ENCODE measurements around a stretch of chr6.

DNA sequence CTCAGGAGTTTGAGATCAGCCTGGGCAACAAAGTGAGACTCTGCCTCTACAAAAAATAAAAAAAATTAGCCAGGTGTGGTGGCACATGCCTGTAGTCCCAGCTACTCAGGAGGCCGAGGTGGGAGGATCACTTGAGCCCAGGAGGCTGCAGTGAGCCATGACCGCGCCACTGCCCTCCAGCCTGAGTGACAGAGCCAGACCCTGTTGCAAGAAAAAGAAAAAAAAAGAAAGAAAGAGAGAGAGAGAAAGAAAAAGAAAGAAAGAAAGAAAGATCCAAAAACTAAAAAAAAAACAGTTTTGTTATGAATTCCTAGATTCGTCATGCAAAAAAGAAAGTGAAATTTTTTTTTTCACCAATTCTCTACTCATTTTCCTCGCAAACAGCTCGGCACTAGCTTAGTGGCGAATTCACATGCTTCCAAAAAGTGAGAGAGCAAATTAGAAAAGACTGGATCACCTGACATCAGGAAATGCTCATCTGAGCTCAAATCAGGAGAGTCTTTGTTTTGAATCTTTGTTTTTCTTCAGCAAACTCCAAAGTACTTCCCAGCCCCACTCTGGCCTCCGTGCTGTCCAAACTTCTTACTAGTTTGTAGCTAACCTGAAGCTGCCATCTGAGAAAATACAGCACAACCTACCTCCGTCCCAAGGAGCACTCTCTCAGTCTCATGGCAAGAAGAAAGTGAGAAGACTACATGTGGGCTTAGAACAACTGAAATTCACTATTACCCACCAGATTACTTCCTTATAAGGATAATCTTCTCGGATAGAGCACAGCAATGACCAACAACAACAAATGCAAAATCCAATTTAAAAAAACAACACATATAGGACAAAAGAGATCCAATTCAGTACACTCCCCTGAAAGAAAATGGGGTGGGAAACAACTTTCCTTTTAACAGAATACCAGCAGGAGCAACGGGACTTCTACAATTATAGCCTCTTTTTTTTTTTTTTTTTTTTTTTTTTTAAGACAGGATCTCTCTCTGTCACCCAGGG lies 26.9 kb downstream of the IPCEF1 start:
- RRBS: no CpG with 5 or more reads among the region's 11 CpGs

DNA sequence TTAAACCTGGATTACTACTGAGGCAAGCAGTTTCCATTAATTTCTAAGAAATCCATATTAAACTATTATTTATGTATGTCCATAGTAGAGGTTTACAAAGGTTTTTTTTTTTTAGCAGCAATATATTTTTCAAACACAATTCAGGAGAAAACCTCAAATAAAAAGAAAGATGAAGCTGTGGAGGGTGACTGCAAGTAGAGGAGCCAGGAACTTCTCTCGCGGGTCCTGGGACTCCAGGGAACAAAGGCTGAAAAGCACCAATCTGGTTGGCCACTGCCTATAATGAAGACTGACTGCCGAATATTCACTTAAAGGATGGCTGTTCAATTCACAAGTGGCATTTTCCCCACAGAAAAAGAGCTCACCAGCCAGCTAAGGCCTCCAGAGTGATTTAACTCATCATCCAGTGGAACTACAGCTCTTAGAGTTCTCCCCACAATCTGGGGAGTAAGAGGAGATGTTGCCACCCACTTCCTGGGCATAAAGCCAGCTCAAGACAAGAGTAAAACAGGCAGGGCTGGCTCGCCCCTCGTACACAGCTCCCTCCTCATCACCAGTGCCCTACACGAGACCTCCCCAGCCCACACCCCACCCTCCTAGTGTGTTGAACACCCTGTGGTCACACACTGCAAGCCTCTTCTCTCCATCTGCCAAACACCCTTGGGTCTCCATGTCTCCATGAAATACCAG lies 47.0 kb upstream of the IPCEF1 start:
- RRBS: no CpG with 5 or more reads among the region's 6 CpGs

- RRBS: 2% methylated on average over 36 of the region's 68 CpGs
Observed at GRCh38 chr6:154509716-154510485, 584 bp downstream of the CNKSR3 start.

DNA sequence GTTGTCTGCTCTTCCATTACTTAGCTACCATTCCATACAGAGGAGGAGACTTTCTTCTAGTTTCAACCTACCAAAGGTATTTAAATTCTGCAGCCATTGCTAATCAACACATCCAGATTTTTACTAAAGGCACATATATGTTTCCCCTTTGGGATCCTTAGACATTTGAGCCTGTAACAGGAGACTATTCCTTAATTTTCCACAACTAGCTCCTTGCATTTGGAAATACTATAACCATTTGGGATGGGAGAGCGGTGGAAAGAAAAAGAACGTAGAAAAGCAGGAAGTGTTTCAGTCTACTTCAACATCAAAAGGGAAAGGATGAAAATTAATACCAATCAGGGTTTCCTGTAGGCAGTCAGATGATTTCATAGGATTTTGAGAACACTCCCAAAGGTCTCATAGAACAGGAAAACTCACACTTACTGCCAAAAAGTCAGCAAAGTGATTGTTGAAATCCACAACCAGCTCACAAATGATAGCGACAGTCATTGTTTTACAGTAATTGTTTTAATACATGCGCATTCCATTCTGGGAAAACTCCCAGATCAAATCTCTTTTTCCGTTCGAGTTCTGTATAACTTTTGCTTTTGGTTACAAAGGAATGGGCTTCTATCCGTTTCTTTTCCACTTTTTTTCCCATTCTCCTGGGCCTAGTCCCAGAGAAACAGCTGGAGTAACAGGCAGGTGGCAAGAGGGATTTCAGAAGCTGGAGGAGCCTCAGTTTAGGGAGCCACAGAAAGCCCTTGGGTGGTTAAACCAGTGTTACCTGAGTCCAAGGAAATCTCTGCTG lies 5.3 kb upstream of the CNKSR3 start:
- RRBS: no CpG with 5 or more reads among the region's 7 CpGs

DNA sequence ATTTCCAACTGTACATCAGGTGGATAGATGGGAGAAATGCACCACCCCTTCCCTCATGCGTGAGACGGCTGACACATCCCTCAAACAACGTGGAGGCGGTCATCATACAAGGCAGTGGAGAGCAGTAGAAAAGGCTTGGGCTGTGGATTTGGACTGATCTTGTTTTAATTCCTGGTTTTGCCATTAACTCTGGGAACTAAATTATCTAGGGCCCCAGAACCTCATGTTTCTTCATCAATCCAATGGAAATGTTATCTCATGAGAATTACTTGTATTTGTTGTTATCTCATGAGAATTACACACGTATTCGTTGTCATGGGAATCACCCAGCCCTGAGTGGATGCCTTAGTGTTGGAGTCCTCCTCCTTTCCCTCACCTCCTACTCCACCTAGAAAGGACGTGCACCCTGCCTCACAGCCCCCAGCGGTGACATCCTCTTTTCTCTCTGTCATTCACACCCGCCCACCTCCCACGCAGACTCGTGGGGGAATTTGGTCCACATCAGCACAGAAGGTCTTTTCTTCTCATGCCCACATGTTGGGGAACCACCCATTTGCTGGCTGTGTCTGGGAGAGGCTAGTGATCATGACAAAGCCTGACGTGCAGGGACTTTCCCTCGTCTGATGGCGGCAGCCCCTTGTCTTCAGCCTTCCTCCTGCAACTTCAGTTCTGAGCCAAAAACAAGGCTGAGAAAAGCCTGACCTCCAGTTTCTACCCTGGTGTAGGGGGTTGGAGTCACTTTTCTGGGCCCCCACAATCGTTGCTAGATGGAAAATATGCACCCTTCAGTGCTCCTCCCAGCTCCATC lies 95.9 kb upstream of the CNKSR3 start:
- RRBS: no CpG with 5 or more reads among the region's 15 CpGs

DNA sequence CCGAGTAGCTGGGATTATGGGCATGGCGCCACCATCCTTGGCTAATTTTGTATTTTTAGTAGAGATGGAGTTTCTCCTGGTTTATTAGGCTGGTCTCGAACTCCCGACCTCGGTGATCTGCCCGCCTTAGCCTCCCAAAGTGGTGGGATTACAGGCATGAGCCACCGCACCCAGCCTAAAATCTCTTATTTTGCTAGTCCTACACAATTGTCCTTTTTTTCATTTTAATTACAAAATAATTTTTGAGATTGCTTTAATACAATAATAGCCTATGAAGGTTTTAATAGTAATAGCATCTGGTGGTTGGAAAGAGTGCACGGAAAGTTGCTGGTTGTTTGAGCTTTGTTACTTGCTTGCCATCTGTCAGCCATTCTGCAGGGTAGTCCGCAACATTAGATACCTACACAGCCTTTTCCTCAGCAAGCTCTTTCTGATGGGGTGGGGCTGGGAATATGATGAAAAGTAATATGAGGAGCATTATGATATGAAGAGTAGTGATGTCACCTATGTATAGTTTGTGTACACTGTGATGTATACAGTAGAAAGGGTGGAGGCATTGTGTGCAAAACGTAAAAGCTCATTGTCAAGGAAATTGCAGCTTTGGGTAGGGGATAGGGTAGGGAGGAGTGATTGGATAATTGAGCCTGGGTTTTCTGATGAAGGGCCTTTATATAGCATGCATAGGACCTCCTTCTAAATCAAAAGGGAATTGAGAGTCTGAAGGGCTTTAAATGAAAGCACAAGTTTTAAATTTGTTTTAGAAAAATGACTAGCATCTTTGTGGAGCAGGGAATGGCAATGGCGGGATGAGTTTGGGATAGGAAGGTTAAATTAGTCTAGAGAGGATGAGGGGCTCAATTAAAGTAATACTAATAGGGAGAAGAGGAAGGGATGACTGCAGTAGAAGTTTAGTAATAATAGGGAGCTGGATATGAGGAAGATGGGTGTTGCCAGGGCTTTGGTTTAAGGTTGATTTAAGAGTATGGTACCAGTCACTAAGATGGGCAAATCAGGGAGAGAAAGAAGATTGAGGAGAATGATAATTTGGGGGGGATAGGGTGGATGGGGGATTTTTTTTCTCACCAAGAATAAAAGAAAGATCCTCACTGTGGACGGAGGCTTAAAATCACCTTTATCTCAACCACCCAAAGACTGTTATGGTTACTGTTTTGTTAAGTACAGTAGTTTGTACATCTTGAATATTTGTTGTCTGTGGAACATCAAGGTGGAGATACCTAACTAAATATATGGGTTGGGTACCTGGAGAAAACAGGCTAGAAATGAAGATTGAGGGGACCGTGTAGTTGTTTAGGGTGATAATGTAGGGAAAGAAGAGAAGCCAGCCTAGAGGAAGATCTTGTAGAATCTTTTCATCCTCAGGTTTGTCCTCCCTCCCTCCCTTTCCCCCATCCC lies 16.4 kb downstream of the SCAF8 start:
- RRBS: no CpG with 5 or more reads among the region's 13 CpGs

- RRBS: no CpG with 5 or more reads among the region's 3 CpGs
Observed at GRCh38 chr6:155013527-155013945, 18.4 kb downstream of the TIAM2 start.

DNA sequence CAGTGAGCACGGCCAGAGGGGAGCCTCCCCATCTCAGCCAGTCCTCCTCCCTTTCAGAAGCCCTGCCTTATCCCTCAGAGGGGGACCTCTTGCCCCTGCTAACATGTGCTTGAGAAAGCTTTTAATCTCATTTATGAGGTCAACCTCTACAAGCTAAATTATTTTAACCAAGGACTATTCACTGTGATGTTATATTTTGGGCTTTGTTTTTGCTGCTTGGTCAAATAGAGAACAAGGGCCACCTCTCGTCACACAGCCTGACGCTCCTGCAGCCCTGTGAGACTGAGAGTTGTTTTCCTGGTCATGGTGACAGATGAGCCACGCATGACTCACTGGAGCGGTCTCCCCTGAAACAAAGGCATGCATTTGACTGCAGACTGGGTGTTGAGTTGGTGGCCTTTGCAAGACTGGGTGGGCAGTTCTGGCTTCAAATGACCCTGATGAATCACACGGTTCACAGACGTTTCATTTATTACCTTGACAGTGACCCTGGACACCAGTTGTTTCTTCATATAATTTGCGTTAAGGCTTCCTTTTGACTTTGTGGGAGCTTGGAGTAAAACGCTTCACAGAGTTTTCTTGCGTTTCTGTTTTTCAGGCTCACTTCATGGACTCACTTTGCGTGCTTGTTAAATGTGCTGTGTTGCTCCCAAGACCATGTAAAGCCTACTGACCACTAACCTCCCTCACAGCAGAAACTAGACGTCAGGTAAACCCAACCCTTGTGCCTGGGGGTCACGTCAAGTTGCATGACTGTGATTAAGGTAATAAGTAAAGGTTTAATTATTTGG lies 132.0 kb downstream of the TIAM2 start:
- RRBS: no CpG with 5 or more reads among the region's 13 CpGs

DNA sequence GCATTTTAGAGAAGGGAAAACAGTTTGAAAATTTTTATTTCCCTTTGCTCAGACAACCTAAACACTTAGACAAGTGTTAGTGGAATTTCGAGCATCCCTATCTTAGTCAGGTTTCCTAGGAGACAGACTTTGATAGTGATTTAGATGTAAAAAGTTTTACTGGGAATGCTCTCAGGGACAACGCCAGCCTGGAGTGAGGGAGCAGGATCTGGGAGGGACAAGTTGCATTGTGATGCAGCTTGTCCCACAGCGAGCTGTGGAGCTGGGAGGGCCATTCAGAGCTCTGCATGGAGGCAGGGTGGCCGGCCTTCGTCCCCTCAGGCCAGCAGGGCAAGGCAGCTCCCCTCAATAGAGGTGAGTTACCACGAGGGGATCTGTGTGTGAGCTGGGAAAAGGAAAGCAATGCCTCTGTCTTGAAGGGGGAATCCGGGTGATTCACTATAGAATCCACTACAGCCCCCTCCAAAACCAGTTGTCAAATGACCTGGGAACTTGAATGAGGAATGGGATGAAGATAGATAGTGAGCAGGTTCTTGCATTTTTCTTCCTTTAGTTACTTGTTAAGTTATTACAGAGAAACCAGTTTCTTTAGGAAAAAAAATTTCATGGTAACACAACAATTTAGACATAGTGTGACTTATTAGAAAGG lies 114.8 kb upstream of the CLDN20 start:
- RRBS: no CpG with 5 or more reads among the region's 7 CpGs

DNA sequence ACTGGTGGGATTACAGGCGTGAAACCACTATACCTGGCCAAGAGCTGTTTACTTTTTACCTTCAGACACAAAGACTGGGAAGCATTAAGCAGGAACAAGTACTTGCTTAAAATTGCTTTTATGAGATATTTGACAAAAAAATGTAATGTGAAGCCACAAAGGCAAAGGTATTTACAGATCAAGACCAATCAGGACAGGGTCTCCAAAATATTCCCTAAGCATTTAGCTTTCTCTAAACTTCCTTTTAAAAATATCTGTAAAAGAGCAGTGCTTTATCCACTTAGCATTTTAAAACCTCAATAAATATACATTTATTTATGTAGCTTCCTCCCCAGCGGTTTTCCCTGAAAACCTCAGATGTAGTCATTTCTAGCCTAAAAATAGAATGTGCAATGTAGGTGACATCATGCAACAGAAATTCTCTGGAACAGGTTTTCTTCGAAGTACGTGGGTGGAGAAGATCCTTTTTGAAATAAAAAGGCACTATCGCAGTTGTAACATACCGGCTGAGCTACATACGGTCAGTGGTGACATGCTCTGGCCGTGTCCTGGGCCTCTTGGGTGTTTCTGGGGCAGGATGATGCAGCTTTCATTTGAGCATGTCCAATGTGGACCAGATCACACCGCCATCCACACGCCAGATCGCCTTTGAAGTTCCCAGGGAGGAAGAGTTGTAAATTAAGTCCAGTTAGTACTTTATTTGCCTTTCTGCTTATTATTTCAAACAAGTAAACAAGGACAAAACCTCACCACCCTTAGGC lies 109.7 kb upstream of the CLDN20 start:
- RRBS: no CpG with 5 or more reads among the region's 11 CpGs

DNA sequence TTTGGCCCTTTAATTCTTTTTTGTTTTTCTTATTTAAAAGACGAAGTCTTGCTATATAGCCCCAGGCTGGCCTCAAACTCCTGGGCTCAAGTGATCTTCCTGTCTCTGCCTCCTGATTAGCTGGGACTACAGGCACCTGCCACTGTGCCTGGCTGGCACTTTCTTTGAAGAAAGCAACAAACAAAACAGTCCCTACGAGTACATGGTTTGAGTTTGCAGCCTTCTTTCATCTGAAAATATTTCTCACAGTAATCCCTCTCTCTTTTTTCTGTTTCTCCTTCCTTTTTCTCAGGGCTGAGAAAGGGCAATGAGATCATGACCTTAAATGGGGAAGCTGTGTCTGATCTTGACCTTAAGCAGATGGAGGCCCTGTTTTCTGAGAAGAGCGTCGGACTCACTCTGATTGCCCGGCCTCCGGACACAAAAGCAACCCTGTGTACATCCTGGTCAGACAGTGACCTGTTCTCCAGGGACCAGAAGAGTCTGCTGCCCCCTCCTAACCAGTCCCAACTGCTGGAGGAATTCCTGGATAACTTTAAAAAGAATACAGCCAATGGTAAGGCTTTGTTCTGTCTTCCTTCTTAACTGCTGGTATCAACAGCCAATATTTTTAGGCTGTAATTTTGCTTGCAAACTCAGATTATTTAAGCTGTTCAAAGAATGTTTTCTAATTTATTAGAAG lies 80.7 kb upstream of the CLDN20 start:
- RRBS: no CpG with 5 or more reads among the region's 6 CpGs

GRCh38 chr6:155328149-155329543 lies 14.4 kb upstream of the TFB1M start:
- RRBS: no CpG with 5 or more reads among the region's 12 CpGs

DNA sequence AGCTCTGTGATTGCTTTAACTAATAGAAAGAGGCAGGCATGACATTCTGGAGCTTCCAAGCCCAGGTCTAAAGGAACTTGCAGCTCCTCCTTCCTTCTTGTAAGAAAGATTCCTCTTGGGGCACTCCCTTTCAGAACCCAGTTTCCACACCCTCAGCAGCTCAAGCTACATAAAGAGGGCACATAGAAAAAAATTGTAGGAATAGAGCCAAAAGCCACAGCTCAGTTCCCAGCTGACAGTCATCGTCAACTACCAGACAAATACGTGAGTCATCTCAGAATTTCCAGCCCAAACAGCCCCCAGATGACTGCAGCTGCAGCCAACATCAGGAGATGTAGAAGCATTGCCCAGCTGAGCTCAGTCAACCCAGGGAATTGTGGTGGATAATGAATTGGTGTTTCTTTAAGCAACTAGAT lies 349.8 kb upstream of the ARID1B start:
- RRBS: no CpG with 5 or more reads among the region's 2 CpGs

DNA sequence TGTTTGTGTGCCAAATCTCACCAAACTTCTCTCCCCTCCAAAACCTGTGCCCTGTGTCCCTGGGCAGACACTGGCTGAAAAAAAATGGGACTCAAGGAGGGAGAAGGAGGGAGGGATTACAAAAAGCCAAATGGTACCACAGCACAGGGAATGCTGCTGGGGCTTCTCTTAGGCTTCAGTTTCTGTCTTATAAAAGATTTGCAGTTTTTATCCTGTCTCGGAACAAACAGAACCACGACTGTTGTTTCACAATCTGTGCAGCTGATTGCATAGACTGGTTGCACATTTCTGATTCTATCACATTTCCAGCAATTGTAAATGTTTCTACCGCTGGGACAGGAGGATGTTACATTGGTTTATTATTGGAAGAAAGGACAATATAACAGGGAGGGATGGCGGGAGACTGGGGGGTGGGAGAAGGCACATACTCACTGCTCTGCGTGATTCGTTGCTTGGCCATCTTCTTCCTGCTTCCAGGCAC lies 73.5 kb upstream of the ARID1B start:
- RRBS: no CpG with 5 or more reads among the region's 6 CpGs

DNA sequence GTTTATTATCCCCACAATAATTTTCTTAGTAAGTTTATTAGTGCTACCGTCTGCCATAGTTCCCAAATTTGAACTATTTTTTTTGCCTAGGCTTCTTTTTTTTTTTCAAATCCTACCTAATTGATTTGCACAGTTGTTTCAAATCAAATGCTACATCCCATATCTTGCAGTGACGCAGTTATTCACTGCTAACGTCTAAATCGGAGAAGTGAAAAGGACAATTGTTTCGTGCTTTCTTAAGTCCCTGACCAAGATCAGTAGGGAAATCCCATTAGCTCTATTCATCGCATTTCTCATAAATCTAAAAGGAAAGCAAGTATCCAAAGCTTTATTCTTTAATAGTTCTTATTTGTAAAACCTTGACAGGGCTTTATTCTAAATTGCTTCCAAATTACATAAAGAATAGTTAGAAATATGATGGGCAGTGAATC lies 3.3 kb upstream of the ARID1B start:
- RRBS: no CpG with 5 or more reads among the region's 6 CpGs

GRCh38 chr6:156791194-156792029 lies 14.2 kb downstream of the ARID1B start:
- RRBS: no CpG with 5 or more reads among the region's 11 CpGs

DNA sequence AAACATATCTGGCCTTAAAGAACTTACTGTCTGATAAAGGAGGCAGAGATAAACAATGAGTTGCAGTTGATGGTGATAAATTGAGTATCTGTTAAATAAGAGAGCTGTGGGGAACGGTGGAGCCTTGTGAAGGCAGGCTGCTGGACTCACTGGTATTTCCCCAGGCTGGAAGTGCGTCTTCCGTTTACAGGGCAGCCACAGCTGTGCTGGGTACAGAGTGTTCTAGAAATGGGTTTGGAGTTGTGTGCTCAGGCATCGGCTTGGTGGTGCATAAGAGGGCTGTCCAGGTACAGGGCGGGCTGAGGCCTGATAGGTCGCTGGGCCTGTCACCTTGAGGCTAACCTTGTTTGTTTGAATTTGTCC lies 39.3 kb downstream of the ARID1B start:
- RRBS: no CpG with 5 or more reads among the region's 6 CpGs

DNA sequence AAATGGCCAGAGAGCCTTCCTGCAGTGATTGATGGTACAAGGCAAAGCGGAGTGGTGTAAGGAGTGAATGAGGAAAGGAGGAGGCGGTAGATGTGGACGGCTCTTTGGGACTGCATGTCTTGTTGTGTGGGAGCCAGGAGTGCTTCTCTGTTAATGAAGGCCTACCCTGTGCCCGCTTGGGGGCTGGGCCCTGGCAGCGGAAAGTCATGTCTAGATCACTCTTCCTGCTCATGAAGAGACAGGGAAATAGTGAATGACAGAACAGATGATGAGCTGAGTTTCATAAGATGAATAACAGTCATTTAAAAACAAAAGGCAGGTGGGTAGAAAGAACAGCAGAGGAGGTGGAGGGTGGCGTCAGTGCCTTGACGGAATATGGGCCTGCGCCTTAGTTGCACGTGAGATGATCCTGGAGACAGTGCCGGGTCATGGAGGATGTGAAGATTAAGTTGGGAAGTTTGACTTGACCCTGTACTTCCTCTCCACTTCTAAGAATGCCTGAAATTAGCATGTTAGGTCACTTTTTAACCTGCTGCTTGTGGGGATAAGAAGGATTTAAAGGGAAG lies 85.5 kb downstream of the ARID1B start:
- RRBS: no CpG with 5 or more reads among the region's 10 CpGs

DNA sequence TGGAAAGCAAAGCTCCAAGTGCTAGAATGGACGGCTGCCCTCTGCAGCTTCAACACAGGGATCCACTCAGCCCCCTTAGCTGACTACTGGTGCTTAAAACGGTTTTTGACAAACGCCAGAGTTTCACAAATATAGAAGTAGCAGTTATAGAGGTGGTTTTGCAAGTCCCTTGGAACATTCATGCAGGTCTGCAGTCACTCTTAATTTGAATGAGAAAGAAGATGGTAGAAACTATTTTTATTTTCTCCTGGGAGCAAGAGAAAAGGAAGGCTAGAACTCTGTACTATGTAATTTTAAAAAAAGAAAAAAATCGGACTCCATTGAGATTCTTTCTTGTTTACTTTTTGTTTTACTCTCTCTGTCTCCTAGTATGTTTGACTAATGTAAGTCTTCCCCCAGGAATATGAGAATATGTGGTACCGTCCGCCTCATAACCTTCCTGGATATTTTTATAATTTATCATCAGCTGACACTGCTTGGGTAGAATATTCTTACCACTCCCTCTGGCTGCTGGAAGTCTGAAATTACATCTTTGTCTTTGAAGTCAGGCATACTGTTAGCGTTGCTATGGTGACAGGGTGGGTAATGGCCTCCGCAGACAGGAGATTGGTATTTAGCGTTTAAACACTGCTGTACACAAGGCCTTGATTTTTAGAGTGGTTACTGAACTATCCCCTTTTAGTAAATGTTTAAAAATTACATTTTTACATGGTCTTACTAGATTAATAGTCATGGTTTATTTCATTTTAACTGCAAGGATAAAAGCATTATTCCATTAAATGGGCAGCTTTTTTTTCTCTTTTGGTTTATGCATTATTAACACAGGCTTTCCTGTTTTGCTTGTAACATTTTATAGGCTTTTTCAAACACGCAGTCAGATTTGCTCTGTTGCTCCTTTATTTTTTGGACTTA lies 176.3 kb downstream of the ARID1B start:
- RRBS: no CpG with 5 or more reads among the region's 10 CpGs

- RRBS: no CpG with 5 or more reads among the region's 5 CpGs
Observed at GRCh38 chr6:157033139-157033924, 256.2 kb downstream of the ARID1B start.

Data from AG04449 (cell line).